ENCODE measurements around a stretch of chr14.

GRCh38 chr14:67937028-67937641 is 117.6 kb downstream of the RAD51B start:
- PRO-cap = no peak

DNA sequence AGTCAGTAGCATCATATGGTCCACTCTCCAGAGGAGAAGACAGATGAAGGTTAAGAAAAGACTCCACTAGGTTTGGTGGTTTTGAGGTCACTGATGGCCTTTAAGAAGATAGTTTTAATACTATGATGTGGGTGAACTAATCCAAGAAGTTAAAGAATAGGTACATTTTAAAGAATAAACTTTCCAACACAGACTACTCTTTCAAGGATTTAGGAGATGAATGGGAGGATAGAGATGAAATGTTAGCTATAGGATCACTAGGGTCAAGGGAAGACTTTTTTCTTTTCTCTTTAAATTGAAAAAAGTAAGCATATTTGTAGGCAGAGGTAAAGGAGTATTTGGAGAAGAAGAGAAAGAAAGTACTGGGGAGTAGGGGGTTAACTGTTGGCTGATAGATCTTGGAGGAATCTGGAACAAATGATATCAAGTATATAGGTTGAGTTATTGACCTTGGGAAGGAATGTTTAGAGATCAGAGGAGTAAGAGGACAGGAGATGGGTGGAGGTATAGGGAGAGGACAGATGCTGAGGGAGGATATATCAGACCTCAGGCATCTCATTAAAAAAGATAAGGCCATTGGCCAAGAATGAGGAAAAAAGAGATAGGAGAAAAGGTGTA is 135.0 kb downstream of the RAD51B start:
- PRO-cap = no peak

DNA sequence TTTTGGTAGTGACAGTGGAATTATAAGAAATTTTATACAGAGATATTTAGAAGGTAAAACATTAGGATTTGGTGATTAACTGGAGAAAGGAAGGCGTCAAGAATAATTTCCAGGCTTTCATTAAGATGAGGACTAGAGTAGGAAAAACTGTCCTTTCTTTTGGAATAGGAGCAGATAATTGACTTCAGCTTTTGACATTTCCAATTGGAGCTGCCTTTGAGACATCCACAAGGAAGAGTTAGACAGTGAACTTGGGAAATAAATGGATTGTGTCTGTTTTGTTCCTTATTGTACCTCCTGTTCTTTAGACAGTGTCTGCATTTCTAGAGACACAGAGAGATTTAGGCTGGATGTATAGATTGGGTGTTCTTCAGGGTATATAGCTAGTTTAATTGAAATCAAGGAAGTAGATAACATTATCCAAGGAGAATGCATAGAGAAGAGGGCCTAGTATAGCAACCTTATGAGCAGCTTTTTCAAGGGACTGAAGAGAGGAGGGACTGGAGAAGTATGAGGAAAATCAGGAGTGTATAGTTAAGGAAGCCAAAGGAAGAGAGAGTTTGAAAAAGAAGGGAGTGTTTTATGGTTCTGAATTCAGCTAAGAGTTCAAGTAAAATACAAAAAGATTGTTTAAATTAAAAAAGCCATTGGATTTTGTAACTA is 265.5 kb downstream of the RAD51B start:
- PRO-cap = no peak

- PRO-cap = no peak
Observed at GRCh38 chr14:68143128-68144115, 323.8 kb downstream of the RAD51B start.

- PRO-cap = no peak
Observed at GRCh38 chr14:68147313-68147658, 327.7 kb downstream of the RAD51B start.

DNA sequence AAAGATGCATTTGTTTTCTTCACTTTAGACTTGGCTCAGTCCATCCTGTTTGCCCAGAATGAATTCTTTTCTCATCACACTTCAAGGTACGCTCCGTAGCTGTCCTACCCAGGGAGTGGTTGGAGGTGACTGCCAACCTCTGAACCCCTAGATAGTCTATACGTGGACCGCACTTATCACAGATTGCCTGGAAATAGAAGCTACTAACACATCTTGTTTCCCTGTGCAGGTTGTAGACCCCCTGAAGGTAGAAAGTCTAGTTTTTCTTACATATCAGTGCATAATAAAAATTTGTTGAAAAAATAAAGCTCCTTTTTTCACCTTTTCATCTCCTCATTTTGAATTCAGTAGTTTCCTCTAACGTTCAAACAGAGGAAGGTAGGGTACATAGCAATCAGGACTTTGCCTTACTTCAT is 422.6 kb downstream of the RAD51B start:
- PRO-cap = no peak

DNA sequence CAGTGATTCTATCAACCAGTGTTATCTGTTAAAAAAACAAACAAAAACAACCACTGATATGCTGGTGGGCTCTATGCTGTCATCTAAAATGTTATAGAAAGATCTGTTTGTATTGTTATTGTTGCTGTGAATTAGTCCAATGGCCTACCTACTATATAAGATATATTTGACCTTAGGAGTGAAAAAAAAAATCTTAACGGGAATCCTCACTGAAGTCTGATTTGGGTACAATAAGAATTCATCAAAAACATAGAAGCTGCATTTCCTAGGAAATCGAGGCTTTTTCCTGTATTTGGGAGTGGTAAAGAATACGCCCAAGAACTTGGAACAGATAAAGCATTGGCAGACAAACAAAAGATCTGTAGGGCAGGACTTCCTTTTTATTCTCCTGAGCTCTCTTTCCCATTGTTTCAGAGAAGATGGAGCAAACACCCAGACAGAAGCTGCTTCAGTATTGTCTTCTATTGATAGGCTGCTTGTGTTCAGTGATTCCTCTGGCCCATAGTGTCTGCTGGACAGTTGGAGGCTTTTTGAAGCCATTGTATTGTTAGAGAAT is 424.5 kb downstream of the RAD51B start:
- PRO-cap = no peak

- PRO-cap = no peak
Observed at GRCh38 chr14:68278955-68279379, 459.4 kb downstream of the RAD51B start.

DNA sequence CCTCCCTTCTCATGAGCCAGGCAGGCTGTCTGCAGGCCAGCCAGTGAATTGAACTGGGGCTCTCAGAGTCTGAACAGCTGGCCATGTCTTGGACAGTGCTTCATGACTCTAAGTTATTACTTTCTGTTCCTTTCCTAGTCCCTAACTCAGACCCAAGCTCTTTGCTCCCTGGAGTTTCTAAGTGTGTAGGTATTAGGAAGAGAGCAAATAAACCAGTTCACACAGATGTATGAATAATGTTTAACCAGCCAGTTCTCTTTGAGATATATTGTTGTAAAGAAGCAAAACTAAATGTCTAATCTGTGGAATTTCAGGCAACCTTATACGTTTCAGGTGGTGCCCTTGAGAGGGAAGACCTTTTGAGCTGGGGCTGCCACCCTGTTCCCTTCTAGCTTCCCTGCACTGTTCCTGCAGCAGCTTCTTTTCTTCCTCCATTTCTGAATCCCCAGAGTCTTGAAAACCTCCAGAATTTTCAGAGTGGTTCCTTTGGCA is 271.5 kb downstream of the ZFP36L1 start:
- PRO-cap = no peak

DNA sequence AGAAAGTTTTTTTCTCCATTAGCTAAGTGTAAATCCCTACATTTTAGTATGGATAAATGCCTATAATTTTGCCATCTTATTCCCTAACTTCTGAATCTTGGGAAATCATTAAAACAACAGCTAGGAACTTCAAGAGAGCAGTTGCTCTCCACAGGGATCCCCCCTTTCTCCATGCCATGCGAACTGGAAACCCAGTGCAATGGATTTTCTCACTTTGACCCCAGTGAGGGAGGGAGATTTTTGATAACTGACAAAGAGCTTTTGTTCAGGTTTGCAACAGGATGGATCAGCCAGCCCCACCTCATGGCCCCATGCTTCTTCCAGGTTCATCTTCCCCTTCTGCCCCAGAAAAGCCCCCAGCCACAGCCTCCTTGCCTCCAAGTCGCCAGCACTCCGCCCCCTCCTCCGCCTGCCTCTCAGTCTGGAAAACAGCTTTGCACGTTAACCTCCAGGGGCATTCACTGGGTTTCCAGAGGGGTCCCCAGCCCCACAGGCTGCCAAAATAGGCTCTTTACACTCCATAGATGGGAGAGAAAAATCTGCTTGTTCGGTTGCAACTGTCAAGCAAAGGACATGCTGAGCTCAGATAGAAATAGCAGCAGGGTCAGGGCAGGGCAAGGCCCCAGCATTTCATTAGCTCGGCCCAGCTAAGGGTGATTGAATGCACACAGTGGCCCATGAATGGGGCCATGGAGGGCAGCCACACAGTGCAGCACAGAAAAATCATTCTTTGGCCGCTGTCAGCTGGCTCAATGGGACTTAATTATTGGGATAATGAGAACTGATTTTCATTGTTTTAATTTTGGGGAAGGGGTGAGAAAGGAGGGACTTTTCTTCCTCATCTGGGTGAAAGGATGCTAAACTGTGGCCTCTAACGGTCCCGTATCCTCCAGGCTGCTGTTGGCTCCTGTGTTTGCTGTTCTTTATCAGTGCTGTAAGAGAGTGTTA is 253.6 kb downstream of the ZFP36L1 start:
- PRO-cap = no peak

GRCh38 chr14:68583593-68584071 is 209.2 kb downstream of the ZFP36L1 start:
- PRO-cap = no peak

DNA sequence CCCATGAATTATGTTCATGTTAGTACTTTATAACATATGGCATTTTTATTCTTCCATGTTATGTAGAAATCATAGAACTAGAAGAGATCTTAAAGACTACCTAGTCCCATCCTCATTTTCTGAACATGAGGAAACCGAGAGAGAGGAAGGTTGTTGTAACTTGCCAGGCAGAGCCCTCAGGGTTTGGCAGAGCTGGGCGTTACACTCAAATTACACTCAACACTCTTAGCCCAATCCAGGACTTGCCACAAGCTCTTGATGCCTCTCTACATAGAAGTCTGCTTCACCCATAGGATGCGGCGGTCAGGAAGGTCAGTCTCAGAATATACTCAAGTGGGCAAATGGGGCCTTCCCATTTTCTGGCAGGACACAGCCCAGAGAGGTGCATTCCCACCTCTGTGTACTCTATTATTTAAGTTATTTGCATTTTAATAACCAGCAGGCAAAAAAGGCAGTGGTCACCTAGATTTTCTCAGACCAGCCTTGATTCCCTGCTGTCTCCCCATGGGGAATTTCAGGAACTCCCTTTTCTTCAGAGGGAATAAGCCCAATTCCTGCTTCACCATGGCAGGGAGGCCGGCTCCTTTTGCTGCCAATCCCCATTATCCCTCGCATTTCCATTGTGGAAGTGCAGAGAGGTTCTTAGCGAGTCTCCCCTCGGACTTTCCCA is 208.0 kb downstream of the ZFP36L1 start:
- PRO-cap = no peak

DNA sequence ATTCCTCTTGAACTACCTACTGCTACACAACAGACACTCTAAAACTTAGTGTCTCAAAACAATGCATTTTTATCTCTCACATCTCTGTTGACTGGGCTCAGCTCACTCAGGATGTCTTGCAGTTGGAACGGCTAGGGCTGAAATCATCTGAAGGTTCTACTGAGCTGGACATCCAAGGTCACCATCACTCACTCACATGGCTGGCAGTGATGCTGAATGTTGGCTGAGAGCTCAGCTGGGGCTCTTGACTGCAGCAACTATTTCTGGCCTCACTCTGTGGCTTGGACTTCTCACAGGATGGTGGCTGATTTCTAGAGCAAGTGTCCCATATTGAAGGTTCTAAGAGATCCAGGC is 166.5 kb downstream of the ZFP36L1 start:
- PRO-cap = no peak

GRCh38 chr14:68633326-68633836 is 159.5 kb downstream of the ZFP36L1 start:
- PRO-cap = no peak

- PRO-cap = no peak
Observed at GRCh38 chr14:68704726-68705547, 87.9 kb downstream of the ZFP36L1 start.

- PRO-cap = no peak
Observed at GRCh38 chr14:68762803-68763426, 30.0 kb downstream of the ZFP36L1 start.

- PRO-cap = no peak
Observed at GRCh38 chr14:68780494-68781658, 12.0 kb downstream of the ZFP36L1 start.

GRCh38 chr14:68784964-68785466 is 7.9 kb downstream of the ZFP36L1 start:
- PRO-cap = no peak

DNA sequence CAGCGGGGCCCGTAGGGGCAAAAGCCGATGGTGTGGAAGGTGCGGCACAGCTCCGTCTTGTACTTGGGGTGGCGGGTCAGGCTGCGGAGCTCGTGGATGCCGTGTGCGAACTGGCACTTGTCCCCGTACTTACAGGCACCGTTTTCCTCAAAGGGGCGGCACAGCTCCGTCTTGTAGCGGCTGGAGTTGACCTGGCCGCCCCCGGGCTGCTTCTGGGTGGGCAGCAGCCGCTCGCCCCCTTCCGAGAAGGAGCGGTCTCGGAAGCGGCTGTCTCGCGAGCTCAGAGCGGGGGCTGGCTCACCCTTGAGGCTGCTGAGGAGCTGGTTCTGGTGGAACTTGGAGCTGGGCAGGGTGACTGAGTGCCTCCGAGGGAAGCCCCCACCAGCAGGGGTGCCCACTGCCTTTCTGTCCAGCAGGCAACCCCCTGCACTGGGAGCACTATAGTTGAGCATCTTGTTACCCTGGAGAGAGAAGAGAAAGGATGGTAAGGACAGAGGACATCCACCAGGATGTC is 2.8 kb downstream of the ZFP36L1 start:
- PRO-cap = unidirectional peak, plus-strand start at position 20 of the sequence; bidirectional peak, plus-strand start outside the sequence, minus-strand start at position 475 of the sequence

- PRO-cap = no peak
Observed at GRCh38 chr14:68805423-68805857, 12.6 kb upstream of the ZFP36L1 start.